Umbilical cord (tissue), 2 donors: ENCODE measurements around the genes CYP2J2 and L1TD1.

GRCh38 chr1:59013092-59014213 is 229.6 kb upstream of the JUN start:
- RAMPAGE, long total RNA = no peak

GRCh38 chr1:59046673-59047135 is 250.2 kb upstream of the FGGY start:
- RAMPAGE, long total RNA = no peak

- RAMPAGE, long total RNA = no peak
These were observed 224.7 kb upstream of the FGGY start for GRCh38 chr1:59072142-59072602.

- RAMPAGE, long total RNA = no peak
These were observed 1.1 kb downstream of the HOOK1 start for GRCh38 chr1:59815767-59816382.

- RAMPAGE, long total RNA = no peak
These were observed 48.1 kb downstream of the HOOK1 start for GRCh38 chr1:59862516-59863509.

GRCh38 chr1:59892797-59893381 is 33.7 kb downstream of the CYP2J2 start:
- RAMPAGE, long total RNA = no peak

- RAMPAGE, long total RNA = start-site peak on the minus strand at chr1:59926770-59926822, 22 and 40 reads in 2 replicates
These were observed at the start of gene CYP2J2 for GRCh38 chr1:59926124-59927261. TSS of gene CYP2J2 (minus strand) at chr1:59926773.

- RAMPAGE, long total RNA = no peak
These were observed 461.0 kb upstream of the NFIA start for GRCh38 chr1:60621227-60621939.

DNA sequence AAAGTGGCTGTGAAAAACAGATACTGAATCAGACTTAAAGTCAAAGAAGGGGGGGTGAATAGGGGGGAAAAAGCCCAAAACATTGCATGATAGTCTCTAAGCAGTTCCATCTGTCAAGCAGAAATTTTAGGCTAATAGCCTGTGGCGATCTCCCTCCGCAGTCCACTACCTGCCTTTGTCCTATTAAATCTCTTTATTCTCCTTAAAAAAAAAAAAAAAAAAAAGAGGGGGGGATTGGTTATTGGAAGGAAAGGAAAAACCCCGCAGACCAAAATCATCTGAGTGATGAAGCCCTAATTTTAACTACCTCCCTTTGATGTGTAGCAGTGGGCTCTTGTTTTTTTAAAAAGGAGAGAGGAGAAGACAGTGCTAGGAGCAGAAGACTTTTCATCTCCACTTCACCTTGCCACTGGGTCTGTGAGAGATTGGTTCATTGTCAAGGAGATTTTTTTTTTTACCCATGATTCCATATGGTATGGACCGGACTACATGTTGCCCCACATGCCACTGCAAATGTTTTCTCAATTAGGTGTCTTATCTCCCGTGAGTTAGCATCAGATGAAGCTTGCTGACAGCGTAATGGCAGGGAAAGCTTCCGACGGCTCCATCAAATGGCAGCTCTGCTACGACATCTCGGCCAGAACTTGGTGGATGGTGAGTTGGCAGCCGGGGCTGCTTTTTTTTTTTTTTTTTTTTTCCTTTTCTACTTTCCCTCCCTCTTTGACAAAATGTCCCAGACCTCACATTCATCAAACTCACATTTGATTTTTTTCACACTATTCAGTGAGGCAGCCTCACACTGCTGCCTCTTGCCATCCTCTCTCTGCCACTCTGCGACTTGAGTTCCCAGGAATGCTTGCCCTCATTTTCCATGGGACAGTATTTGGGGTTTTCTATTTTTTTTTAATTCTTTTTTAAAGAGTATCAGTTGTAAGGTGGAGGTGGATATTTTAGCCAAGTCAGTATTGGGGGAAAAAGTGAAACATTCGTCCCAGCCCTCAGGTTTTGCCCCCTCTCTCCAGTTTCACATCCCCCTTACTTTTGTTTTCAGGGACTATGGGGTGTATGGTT is 217.2 kb upstream of the NFIA start:
- RAMPAGE, long total RNA = no peak

DNA sequence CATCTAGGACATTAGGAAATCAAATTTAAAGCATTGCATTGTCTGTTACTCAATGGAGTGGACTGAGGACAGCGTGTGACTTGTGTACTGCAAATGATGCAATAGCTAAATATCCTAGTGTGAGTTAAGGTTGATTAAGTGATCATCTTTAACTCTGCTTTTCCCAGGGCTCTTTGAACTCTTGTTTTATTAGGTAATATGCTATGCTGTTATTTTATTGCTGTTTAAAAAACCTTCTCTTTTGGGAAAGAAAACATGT is 38.6 kb downstream of the NFIA start:
- RAMPAGE, long total RNA = no peak

DNA sequence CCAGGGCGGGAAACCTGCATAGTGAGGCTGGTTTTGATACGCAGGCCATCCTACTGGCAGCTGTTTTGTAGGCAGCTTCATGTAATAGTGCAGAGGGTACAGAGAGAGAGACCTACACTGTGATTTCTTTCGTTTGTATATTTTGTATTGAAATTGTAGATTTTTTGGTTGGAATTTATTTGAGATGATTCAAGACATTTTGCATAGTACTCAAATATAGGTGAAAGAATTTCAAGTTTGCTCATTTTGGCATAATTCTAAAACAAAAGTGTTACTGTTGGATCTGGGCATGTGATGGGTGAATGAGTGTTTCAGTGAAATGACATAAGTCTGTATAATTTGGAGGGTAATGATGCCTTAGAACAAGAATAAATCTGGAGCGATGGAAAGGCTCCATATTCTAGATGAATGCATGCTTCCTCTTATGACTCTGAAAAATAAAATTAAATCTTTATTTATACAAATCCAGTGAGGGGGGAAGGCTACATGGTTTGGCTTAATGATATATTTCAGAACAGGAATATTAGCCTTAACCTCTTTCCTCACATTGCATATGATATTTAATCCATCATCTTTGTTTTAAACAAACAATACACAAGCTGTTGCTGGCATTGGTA is 41.0 kb downstream of the NFIA start:
- RAMPAGE, long total RNA = no peak

DNA sequence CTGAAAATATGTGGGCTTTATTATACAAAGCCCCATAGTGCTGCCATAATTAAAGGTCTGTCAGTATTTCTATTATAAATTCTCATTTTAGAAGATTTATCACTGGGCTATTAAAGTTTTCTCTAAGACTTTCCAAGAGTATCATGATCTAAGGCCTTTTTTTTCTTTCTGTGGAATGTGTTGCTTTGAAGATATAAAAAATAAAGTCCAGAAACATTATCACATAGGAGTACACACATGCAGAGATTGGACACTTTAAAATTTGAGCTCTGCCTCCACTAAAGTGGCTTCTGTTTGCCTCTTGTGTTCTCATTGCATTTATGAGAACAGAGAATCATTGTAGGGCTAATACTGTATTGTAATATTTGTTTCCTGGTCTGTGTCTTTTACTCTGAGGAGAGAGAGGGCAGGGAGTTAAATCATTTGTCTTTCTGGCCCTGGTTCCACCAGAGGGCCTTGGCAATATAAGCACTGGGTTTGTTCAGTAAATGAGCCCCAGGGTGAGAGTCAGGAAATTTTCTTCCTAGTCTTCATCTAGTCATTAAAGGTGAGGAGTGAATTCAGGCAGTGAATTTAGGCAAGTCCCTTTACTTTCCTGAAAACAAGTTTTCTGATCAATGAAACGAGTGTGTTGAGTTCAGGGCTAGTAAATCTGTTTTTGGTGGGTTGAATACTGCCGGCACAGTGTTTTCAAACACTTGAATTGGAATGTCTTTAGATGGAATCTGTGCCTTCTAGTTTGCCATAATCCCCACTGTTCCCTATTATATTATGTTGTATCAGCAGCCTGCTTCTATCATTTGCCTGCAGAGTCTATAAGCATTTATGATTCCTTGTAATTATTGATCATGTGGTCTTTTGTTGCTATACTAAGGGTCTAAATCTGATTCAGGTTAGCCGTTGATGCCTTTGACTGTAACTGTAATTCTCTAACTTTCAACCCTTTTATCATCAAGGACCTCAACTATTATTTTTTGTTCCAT is 70.4 kb downstream of the NFIA start:
- RAMPAGE, long total RNA = no peak

DNA sequence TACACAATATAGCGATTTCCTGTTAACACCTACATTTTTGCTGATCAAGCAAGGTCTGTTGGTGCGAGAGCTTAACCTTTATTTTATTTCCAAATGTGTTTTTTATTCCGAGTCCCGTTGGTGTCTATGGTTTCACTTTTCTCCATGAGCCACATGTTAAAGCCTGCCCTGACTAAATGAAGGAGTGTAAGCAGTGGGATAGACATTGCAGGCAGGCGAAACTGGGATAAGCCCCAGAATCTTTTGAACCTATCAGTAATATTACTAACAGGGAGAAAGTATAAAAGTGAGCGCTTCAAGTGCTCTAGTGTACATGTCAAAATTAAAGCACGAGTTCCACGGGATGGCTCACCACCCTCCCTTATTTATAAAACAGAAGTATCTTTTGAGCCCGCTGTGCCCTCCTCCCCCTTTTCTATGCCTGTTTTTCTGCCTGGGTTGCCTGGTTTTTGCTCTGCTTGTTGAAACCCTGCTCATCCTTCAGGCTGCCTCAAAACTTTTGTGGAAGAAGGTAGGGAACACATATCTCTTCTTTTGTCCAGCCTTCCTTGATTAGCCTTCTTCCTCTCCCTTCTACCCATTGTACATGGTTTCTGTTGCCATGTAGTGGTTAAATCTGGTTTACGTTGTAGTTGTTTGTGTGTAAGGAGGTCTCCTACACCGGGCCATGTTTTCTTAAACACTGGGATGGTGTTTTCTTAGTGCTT is 120.8 kb downstream of the NFIA start:
- RAMPAGE, long total RNA = no peak

GRCh38 chr1:61461756-61462400 is 263.1 kb downstream of the TM2D1 start:
- RAMPAGE, long total RNA = no peak

GRCh38 chr1:61491613-61491895 is 233.4 kb downstream of the TM2D1 start:
- RAMPAGE, long total RNA = no peak

- RAMPAGE, long total RNA = no peak
These were observed 127.3 kb downstream of the PATJ start for GRCh38 chr1:61869472-61870135.

DNA sequence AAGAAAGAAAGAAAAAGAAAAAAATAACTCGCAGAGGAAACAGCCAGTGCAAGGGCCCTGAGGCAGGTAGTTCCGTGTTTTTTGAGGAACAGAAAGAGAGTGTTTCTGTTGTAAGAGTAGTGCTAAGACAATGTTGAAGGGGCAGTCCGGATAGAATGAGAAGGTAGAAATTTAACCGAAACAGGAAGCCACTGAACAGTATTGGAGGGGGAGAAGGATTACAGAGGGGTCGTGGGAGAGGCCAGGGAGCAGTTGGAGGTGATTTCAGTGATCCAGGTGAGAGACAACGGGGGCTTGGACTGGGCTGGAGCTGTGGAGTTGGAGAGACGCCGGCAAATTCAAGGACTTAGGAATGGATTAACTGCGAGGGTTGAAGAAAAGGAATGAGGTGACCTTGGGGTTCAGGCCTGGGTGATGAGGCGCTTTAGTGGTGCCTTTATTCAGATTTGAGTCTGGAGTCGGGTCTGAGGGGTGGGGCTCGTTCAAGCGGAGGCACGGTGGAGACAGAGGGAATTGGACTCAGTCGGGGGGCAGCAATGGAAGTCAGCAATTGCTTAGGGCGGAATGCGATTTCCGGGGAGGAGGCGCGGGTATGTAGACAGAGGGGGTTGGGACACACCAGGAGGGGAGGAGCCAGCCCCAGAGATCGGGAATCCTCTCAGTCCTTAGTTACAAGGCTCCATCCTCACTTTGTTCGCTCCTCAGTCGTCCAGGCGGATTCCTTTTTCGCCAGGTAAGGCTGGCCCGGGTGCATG is at the start of gene L1TD1:
Gene L1TD1, plus strand, starts transcription at position 661 of the 755 bp plus-strand sequence.
- RAMPAGE, long total RNA = no peak

- RAMPAGE, long total RNA = no peak
These were observed 18.5 kb upstream of the KANK4 start for GRCh38 chr1:62337613-62338293.

- RAMPAGE, long total RNA = no peak
These were observed 7.7 kb downstream of the USP1 start for GRCh38 chr1:62444450-62444969.

DNA sequence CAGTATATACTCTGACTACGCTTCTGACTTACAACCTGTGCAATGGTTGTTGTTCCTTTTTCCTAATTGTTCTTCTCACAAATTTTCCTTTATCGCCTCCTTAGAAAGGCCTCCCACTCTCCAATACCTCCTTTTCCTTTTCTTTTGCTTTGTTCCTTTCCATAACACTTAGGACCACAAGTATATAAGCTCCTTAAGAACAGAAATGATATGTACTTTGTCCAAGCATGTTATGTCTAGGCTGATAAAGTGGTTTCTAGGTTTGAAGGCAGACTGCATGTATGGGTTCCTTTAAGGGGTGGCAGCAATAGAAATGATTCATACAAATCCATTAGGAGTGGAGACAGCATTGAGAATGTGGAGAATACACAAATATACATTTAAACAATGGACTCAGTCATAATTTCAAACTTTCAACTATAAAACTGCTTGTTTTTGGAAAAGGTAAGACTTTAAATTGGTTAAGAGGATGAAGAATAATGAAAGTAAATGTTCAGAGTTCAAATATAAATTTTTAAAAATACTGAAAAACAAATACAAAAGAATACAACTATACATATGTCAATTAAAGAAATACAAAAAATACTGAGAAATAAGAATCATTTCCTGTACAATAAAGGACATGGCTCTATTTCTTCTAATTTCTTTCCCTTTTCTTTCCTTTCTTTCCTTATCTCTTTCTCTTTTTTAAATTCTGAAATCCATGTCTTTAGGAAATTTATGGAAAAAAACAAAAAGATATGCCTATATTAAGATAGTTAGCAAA is 74.4 kb downstream of the USP1 start:
- RAMPAGE, long total RNA = no peak